Breast (tissue), 4 donors: ENCODE measurements around the genes CARD14 and SGSH.

DNA sequence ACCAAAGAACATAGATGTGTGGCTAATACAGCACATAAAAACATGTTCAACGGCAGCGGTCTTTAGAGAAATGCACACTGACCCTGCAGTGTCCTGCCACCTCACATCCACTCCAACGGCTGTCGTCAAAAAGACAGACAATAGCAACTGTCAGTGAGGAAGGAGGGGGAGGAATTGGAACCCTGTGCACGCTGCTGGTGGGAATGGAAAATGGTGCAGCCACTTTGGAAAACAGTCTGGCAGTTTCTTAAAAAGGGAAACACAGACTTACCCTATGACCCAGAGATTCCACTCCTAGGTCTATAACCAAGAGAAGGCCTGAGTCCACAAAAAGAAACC, 7.7 kb downstream of the CEP295NL start:
- PRO-cap, 3 experiments: no peak in any of the 3 experiments
- RRBS: no CpG with 5 or more reads among the region's 5 CpGs

GRCh38 chr17:78935164-78935949, 10.2 kb upstream of the TIMP2 start:
- PRO-cap, 3 experiments: peak in 2 of 3 experiments; most common plus-strand start chr17:78935675 (in 1); most common minus-strand start chr17:78935522 (in 2)
- RRBS: 40% methylated on average over 8 of the region's 24 CpGs

DNA sequence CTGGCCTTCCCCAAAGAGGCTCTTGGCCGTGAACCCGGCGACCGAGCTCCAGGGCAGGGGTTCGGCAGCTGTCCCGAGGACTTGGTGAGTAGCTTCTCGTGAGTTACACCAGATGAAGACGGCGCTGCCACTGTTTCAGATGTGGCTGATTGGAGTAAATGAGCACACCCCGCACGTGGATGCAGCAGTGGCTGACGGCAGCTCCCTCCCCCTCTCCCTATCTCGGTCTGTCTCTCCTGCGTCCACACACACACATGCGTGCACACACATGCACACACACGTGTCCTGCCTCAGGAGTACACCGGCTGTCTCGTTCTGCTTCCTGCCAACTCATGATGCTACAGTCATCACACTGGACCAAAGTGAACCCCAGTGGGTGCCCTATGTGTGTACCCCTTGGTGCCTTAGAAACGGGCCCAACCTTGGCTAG, 13.2 kb downstream of the LGALS3BP start:
- PRO-cap, 3 experiments: no peak in any of the 3 experiments
- RRBS: no CpG with 5 or more reads among the region's 19 CpGs

- PRO-cap, 3 experiments: no peak in any of the 3 experiments
- RRBS: no CpG with 5 or more reads among the region's 7 CpGs
Observed at GRCh38 chr17:78985850-78986498, 6.3 kb upstream of the LGALS3BP start.

DNA sequence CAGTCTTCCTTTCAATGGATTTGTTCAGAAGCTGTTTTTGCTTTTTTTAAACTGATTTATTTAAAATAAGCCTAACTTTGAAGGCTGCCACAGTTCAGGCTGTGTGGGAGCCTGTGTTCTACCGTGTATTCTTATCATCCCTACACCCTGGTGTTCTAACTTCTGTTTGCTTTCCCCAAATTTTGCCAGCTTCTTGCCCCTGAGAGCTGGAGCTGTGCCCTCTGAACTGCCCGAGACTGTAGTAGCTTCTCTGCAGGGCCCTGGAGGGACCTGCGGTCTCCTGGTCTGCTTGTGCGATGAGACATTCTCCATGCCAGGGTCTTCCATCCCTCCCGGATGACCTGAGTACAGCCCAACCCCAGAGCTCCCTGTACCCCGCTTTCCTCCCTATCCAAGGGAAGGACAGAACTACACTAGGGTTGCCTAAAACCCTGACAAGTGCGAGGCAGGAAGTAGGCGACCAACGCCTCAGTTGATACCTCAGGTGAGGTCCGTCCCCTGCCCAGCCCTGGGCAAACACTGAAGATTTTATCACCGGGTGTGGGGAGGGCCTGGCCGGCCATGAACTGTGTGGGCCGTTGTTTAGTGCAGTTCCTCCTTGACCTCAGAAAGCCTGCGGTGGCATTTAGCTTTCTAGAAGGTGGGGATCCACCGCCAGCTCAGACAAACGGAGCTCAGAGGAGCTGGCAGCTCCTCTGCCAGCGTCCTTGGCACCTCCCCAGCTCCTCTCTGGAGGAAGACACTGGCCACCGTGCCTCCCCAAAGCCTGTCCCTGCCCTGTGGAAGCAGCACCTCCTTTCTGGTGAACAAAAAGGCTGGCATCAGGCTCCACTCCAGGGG, 13.7 kb downstream of the CANT1 start:
- PRO-cap, 3 experiments: no peak in any of the 3 experiments
- RRBS: no CpG with 5 or more reads among the region's 18 CpGs

GRCh38 chr17:79087867-79088800, 13.5 kb downstream of the ENGASE start:
- PRO-cap, 3 experiments: no peak in any of the 3 experiments
- RRBS: 90% methylated on average over 8 of the region's 29 CpGs

DNA sequence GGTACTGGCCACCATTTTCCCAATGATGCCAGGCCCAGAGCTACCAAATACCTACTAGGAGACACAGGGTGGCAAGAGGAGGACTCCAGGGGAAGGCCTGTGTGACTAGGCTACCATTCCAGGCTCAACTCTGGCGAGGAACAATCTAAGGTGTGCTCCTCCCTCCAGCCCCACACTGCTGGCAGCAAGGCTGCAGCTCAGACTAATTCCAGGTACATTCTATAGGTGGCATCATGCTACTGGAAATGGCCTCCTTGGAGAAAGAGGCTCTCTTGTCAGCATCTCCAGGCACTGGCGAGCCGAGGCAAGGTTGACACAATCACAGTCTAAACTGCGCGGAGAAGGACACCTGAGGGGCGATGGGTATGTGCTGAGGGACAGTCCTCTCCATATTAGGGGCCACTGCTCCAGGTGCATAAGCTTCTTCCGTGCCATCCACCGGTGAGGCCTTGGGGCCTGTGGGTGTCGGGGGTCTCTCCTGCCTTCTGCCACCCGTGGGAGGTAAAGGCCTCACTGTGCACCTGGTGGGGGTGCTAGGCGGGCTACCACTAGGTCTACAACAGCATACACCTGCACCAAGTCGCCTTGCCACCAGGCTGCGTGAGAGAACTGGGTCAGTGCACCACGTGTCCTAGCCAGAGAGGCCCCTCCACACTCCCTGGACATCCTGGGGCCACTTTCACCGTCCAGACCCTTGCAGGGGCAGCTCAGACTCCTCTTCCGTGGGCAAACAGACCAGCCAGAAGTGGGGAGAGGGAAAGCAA, 11.9 kb upstream of the CBX8 start:
- PRO-cap, 3 experiments: no peak in any of the 3 experiments
- RRBS: no CpG with 5 or more reads among the region's 16 CpGs

- PRO-cap, 3 experiments: no peak in any of the 3 experiments
- RRBS: 2% methylated on average over 16 of the region's 30 CpGs
Observed at GRCh38 chr17:79810286-79810603, 13.4 kb upstream of the CBX8 start.

- PRO-cap, 3 experiments: peak in 3 of 3 experiments; most common minus-strand start chr17:79813665 (in 3)
- RRBS: 3% methylated on average over 10 of the region's 25 CpGs
Observed at GRCh38 chr17:79813543-79813746, 16.6 kb upstream of the CBX8 start.

GRCh38 chr17:79835227-79835913, 3.9 kb downstream of the CBX4 start:
- PRO-cap, 3 experiments: no peak in any of the 3 experiments
- RRBS: 100% methylated on average over 1 of the region's 27 CpGs

DNA sequence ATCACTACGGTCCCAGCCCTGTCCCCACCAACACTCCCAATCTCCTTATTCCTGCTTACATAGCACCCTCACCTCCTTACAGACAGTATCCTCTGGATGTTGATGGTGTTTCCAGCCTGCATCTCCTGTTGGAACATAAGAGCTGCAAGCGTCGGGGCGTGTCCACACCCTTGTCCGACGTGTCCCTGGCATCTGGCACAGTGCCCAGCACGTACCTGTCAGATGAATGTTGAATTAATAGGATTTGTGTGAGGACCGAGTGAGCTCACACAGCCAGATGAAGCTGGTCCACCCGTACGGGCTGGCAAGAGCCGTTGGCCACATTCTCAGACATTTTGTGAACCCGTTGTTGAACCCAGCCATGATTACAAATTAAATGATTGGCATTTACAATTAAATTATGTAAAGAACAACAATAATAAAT, 12.2 kb upstream of the CBX4 start:
- PRO-cap, 3 experiments: no peak in any of the 3 experiments
- RRBS: no CpG with 5 or more reads among the region's 12 CpGs

DNA sequence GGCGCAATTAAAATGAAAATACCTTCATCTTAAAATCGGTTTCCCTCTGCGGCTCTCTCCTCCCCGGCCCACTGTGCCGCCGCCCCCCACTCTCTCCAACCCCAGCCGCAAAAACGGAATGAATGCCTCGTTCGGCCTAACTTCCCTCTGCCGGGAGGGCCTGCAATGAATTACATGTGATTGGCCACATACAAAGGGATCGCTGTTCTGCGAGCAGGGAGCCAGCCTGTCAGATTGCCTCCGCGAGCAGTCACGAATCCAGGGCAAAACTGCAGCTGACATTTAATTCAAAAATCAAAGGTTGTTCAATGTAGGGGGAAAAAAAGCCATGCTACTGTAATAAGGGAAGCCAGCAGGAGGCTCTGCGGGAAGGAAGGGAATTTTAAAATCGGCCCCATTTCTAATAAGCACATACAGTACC, 84.9 kb downstream of the TBC1D16 start:
- PRO-cap, 3 experiments: no peak in any of the 3 experiments
- RRBS: 36% methylated on average over 6 of the region's 18 CpGs

DNA sequence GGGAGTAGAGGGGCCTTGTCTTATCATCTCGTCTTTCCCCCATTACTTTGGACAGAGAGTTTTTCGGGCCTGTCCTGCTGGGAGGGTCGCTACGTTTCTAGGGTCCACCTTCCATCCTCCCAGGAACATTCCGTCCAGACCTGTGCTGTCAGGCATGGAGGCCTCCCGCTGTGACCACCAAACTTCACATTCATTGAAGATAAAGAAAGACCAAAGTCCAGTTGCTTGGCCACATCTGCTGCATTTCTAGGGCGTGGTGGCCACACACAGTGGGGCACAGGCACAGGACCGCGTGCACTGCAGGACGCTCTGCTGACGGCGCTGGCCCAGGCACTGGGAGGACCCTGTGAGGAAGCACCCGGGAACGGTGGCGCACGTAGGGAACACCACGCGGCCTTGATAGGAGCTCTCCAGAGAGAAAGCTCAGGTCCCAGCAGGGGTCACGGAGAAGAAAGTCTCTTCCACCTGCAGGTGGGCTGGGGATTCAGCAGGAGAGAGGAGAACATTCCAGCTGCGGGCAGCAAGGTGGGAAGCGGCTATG, 33.1 kb downstream of the TBC1D16 start:
- PRO-cap, 3 experiments: no peak in any of the 3 experiments
- RRBS: no CpG with 5 or more reads among the region's 21 CpGs

DNA sequence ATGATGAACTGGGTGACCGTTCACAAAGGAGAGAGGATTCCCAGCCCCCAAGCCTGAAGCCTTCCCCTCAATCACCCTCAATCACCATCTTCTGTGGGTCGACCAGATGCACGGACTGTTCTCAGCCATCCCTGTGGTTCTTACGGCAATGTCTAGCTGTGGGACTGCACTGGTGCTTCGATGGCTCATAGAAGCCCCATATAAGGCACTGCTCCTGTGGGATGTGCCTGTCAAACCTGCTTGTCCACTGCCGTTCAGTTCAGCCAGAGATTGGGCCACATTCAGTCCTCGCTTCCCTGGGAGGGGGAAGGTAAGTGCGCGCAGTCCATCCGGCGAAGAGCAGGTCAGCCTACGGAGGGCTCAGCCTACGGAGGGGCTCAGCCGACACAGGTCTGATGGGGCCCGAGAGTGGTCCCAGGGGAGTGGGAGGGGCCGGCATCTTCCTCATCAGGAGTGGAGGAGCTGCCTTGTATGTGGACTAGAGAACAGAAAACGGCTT, at the start of gene CARD14:
Gene CARD14 (plus strand): TSS at position 284 of the 499 bp plus-strand sequence.
- PRO-cap, 3 experiments: peak in 3 of 3 experiments; most common plus-strand start position 313 of the sequence (in 2); most common minus-strand start position 174 of the sequence (in 2)
- RRBS: 14% methylated on average over 5 of the region's 17 CpGs

- PRO-cap, 3 experiments: peak in 3 of 3 experiments; most common plus-strand start chr17:80220438 (in 2); most common minus-strand start chr17:80220333 (in 3)
- RRBS: 3% methylated on average over 20 of the region's 60 CpGs
Observed at GRCh38 chr17:80220033-80220591, at the start of gene SGSH. Gene SGSH, minus strand, starts transcription at chr17:80220333.

DNA sequence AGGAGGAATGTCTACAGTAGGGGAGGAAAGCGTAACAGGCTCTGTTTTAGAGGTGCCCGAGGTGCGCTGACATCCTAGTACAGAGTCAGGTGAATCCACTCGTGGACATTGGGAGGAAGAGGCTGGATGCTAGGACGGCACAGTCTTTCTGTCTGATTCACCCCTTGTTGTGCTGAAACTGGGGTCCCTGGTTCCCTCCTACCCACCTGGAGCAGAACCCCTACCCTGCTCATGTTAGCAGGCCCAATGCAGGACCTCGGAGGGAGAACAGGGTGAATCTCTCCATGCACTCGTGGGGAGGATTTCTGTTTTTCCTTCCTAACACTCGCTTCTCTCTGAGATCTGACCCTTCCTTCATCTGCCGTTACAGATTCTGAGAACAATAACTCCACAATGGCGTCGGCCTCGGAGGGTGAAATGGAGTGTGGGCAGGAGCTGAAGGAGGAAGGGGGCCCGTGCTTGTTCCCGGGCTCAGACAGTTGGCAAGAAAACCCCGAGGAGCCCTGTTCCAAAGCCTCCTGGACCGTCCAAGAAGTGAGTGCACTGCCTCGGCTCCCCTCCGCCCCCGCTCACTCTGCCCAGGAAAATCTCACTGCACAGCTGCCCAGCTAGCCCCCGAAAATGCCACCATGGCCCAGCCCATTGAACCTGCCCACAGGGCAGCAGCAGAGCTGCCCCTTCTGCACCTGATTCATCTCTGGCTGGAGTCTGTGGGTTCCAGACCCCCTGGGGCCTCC, 12.4 kb downstream of the RNF213 start:
- PRO-cap, 3 experiments: no peak in any of the 3 experiments
- RRBS: no CpG with 5 or more reads among the region's 20 CpGs

DNA sequence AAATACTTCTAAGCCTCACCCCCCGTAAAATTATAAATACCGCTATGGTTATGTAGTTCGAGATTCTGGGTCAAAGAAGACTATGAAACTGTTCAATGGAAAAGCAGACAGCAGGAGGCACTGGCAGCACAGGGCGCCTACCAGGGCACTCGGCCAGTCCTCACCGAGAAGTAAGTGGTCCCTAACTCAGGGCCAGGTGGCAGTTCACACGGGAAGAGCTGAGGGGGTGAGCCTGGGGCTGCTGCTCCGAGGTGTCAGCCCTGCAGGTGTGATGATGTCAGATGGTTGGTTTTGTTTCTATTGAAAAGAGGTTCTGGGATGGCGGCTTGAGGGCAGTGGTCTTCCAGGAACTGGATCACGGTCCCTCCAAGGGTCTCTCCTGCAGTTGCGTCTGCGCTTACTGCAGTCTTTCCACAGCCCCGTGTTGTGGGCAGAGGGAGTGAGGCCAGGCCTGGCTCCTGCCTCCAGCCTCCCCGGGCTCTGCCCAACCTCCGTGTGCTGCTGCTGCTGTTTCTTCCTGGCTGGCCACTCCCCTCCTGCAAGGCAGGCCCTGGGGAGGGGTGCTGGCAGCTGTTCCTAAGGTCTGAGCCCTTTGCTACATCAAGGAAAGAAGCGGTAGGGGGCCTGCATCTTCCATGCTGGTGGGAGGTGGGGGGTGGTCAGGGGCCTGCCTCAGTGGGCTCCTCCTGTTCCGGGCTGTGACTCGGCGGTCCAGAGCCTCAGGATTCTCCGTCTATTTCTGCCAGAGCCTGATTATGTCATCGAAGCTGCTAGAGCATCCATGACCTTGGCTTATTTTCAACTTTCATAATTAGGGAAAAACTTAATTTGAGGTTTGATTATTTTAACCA, 22.6 kb downstream of the RNF213 start:
- PRO-cap, 3 experiments: no peak in any of the 3 experiments
- RRBS: no CpG with 5 or more reads among the region's 21 CpGs

DNA sequence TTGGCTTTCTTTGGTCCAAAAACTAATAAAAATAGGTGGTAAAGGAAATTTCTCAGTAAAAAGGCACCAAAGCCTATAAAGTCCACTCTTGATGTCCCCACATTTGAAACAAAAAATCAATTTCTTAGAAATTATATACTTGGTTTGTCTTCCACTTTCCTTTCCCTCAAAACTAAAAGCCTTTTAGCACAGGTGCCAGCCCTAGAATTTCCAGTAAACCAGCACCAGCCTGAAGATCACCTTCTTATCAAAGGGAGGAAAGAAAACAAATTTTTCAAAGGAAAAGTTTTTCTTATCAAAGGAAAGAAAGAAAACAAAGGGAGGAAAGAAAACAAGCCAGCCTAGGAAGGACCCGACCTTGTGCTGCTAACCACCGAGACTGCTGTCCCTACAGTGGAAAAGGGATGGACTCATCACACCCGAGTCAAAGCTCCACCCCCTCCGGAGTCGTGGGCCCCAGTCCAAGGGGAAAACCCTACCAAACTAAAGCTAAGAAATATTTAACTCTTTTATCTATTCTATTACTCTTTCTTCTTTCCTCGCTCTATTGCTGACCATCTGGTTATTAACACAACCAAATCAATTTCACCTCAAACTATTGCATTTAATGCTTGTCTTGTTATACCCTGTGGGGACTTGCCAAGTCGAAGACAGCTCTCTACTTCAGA, 6.2 kb upstream of the ENDOV start:
- PRO-cap, 3 experiments: no peak in any of the 3 experiments
- RRBS: no CpG with 5 or more reads among the region's 7 CpGs

GRCh38 chr17:80413502-80414621, 1.1 kb upstream of the ENDOV start:
- PRO-cap, 3 experiments: no peak in any of the 3 experiments
- RRBS: 29% methylated on average over 7 of the region's 37 CpGs

- PRO-cap, 3 experiments: no peak in any of the 3 experiments
- RRBS: 2% methylated on average over 19 of the region's 27 CpGs
Observed at GRCh38 chr17:80414622-80414931, 390 bp upstream of the ENDOV start.